SEM (cell line): ENCODE measurements around a stretch of chr1.

DNA sequence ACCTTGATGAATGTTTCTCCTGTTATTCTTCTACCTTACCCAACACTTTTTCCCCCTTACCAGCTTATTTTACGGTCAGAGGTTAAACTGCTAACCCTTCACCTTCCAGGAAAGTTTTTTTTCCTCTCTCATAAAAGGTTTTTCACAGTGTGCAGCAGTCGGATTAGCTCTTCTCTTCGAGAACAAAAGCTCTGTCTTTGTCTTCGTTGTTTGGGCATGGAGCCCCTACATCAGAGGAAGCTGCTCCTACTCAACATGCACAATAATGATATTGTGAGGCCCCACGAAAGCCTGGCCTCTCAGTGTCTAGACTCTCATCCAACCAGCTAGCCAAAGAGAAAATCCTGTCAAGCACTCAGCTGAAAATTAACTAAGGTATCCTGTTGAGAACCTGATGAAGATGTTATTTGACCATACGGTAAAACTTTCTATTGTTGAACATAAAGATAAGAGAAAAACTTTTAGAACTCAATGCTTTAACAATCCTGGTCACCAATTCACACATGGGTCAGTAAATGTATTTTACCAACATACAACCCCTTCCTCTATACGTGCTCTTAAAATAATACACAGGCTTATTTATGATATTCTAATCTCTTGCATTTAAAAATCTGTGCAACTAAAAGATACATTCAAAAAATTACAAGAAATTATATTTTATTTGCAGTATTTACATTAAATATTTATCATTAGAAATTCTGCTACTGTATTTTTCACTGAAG, 41.8 kb downstream of the DENND1B start:
- PRO-cap: no peak

DNA sequence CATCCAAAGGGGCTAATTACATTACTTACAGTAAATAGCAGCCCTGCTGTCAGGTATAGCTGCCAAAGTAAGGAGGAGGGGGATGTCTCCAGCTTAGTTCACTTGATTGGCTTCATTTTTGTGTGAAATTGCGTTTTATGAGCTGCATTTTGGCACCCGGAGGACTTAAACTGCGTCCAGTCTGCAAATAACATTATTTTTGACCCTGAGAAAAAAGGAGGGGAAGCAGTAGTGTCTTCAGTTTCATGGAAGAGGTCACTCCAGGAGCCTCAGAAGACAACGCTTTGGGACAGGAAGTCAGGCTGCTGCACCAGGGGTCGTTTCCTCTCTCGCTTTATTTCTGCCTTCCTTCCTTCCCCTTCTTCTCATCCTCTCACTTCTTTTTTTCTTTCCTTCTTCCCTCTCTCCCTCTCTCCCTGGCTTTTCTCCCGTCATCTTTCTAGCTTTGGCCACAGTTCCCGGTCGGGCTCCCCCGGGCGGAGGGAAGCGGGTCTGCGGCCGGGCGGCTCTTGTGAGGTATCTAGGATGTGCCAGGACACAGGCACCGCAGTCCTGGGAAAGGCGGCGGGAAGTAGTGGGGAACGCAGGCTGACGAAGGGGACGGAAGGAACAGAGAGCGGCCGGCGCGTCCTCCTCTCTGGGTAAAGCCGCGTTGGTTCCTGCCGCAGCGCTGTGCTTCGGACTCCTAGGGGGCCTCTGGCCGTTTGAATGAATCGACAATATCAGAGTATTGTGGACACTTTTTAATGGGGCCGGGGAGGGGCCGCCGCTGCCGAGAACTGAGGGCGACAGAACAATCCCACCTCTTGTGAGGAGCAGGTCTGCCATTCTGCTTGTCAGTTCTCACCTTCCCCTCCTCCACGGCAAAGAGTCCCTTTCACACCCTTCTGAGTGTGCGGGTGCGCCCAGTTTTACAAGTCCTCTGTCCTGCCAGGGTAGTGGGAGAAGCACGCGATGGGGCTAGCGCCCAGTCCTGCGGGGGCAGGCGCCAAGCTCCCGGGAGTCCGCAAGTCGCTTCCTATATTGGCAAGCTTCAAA, 1.4 kb upstream of the LHX9 start:
- PRO-cap: no peak

- PRO-cap: no peak
Measured at GRCh38 chr1:198167297-198168187, 10.7 kb downstream of the NEK7 start.

GRCh38 chr1:198175770-198176426, 19.1 kb downstream of the NEK7 start:
- PRO-cap: no peak

- PRO-cap: no peak
Measured at GRCh38 chr1:198179948-198180404, 23.2 kb downstream of the NEK7 start.

DNA sequence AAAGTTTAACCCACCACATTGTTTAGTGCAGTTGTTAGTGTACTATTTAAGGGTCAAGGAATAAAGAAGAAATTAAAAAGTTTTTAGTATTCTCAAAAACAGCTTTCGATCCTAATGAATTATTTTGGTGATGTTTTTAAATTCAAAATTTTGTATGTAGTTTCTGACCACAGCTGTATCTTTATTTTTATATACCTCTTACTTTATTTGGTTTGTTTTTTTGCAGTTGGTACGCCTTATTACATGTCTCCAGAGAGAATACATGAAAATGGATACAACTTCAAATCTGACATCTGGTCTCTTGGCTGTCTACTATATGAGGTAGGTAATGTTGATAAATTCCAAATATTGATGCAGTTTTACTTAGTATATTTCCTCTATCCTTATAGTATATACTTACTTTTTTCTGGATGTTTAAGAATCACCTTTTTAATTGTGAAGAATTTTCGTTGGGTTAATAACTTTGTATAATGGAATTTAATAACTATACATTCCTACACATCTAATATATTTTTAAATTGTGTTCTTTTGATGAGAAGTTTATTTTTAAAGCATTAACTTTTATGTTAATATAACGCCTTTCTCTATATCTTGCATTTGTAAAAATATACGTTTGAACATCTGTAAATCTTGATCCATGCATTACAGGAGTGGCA, 136.0 kb downstream of the NEK7 start:
- PRO-cap: no peak

GRCh38 chr1:198523093-198523686, 17.3 kb downstream of the ATP6V1G3 start:
- PRO-cap: no peak

GRCh38 chr1:198699385-198699806, 60.6 kb downstream of the PTPRC start:
- PRO-cap: no peak

GRCh38 chr1:198713576-198713920, 74.7 kb downstream of the PTPRC start:
- PRO-cap: no peak

GRCh38 chr1:198903137-198903798, 264.4 kb downstream of the PTPRC start:
- PRO-cap: no peak

GRCh38 chr1:198934510-198935138, 295.8 kb downstream of the PTPRC start:
- PRO-cap: bidirectional peak, plus-strand start at chr1:198935228, minus-strand start at chr1:198934985

DNA sequence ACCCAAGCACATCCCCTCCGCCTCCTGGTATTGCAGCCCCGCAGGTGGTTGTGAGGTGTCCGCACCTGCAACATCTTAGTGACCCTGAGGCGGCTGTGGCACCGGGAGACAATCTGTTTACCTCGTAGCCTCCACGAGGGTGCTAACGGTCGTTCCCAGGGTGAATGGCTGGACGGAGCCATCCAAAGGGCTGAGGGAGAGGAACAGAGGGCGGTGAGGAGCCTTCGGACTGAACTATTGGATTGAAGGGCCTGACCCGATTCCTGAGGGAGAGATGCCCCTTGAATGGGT, 2.2 kb downstream of the NR5A2 start:
- PRO-cap: no peak

DNA sequence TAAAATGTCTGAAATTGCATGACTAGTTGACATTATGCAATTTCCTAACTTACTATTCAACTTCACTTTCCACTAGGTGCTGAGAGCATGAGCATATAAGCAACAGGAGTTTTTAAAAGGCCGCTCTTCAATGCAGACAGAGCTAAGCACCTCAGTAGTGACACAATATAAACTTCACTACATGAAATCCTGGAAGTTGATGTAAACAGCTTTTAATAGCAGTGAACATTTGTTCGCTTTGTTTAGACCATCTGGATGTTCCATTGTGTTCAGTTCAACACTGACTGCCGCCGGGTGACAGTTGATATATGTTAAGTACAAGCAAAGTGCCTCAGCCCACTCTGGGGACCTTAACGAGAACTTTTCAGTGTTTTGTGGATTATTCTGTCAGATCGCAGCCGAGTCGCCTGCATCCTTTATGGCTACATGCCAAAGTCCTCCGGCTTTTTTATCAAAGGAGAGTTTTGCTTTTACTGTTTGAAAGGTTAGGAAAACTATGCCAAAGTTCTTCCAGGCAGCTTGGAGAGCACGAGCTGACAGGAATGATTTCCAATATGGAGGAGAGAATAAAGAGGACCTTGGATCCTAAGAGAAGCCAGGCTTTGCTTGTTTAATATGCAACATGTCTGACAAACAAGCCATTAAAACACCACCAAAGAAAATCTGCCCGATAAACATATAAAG, 167.3 kb downstream of the ZNF281 start:
- PRO-cap: no peak

DNA sequence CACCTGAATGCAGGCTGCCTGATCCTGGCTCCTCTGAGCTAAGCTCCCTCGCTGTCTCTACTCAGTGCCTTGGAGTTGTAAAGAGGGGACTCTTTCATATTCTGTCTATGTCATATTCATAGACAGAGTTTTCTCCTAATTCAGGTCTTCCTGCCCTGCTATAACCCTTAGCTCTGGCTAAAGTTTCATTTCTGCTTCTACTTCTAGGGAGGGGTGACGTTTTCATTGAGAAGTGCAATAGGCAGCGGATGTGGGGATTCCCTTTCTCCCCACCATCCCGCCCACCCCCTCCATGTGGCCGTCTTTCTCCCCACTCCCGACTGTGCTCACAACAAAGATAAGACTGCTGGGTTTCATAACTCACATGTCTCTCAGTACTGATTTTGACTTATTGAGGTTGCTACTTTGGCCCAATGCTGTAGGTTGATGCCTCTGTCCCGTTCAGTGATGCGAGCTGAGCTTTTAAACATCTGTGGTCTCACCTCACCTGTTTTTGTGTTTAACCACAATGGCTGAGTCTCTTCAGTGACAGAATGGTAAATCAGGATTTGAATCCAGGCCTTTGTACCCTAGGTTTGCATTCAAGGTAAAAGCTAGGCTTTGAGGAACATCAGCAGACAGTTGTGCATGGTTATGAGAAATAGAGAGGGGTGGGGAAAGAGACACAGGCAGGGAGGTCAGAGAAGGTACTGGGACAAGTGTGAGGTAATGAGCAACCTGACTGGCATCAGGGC, 7.8 kb upstream of the KIF14 start:
- PRO-cap: no peak

DNA sequence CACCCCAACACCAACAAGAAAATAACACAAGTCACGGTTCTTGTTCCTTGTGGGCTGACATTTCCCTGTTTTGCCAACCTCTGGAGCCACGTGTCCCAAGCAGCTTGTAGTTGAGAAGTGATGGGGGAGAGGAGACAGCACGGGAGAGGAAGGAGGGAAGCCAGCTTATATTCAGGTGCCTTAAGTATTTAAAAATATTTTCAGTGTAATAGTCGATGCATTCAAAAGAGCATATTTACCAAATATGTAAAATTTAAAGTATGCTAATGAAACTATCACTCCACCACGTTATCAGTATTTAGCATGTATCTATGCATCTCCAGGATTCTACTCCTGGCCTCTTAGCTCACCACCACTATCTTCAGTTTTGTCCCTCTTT, 725 bp upstream of the DDX59 start:
- PRO-cap: bidirectional peak, plus-strand start at position 114 of the sequence, minus-strand start outside the sequence

DNA sequence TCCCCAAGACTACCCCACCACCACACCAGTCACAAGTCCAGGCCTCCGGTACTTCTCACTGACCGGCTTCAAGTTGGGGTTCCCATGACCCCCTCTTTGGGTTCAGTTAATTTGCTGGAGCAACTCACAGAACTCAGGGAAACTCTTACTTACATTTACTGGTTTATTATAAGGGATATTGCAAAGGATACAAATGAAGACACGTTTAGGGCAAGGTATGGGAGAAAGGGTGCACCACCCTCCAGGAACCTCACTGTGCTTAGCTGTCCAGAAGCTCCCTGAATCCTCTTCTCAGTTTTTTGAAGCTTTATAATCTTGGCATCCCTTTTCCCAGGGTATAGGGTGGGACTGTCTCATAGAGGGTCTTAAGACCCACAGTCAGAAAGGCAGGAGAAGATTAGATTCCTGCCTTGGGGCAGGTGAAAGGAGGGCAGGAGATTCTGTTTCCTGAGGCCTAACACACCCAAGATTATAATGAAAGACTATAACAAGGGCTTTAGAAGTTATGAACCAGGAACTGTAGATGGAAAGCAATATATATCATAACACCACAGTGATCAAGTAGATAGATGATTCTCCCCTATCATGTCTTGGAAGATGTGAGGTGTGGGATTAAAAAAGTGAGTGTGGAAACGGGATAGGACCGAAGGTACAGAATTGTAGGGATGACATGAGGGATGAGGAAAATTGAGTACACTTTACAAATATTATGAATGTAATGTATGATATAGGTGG, 31.0 kb downstream of the CAMSAP2 start:
- PRO-cap: no peak

GRCh38 chr1:200852265-200852938, 20.4 kb upstream of the GPR25 start:
- PRO-cap: no peak

GRCh38 chr1:200969985-200970465, 53.5 kb downstream of the KIF21B start:
- PRO-cap: no peak

- PRO-cap: no peak
Measured at GRCh38 chr1:201014513-201014877, 9.0 kb downstream of the KIF21B start.

GRCh38 chr1:201184791-201185413, 5.7 kb upstream of the IGFN1 start:
- PRO-cap: no peak